SK-MEL-5 (cell line): ENCODE measurements around a stretch of chr17.

GRCh38 chr17:77356355-77357144 lies 75.3 kb downstream of the SEPTIN9 start:
RAMPAGE:
- cytosol, long total RNA, result no peak
- long total RNA, result no peak
- nucleus, long total RNA, result no peak

RAMPAGE:
- cytosol, long total RNA, result no peak
- long total RNA, result no peak
- nucleus, long total RNA, result no peak
Observed at GRCh38 chr17:77372355-77372730, 91.0 kb downstream of the SEPTIN9 start.

DNA sequence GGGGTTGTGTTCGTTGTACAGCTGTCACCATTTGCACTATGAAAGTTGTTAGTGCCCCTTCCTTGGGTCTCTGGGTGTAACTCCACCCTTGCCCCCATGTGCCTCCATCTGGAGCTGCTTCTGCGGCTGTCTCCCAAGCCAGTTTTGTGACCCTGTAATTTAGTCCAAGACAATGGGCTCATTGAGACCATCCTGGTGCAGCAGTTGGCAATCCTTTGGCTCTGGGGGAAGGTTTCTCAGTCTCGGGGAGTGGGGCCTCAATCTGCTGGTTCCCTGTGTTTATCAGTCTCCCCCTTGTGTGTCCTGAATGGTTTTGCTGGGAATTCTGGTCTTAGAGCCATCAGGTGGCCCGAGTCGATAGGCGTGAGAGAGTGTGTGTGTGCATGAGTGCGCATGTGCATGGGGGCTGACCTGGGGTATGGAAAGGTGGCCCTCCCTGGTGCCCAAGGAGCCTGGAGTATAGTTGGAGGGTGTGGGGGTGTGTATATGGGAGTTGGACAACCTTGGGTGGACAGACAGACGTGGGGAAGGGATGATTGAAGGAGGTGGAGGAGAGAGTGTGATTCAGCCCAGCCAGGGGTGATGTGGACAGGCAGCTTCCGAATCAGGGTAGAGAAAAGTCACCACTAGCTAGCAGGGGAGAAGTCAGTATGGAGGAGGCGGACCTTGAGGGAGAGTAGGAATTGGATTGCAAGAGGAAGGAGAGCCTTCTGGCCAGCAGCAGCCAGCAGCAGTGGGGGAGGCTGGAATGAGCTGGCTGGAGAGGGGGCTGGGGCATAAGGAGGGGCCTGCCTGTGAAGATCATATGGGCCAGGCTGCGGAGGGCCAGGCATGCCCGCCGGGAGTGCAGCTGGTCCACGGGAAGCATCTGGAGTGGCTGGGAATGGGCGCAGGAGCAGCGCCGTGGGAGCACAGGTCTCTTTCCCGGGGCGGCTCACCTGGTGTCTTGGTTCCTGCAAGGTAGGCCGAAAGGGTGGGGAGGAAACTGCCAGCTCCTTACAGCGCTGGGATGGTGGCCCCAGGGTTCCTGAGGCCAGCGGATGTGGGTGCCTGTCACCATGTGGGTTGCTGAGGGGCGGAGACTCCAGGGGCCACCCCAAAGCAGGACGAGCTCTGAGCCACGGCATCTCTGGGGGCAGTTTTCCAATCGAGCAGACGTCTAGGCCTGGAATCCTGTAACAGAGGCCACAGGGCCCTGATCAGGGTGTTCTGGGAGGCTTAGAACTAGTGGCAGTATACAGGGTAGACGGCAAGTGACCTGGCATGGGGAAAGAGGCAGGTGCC lies 94.6 kb downstream of the SEPTIN9 start:
RAMPAGE:
- cytosol, long total RNA, result no peak
- long total RNA, result no peak
- nucleus, long total RNA, result no peak

RAMPAGE:
- cytosol, long total RNA, result no peak
- long total RNA, result no peak
- nucleus, long total RNA, result no peak
Observed at GRCh38 chr17:77426068-77426837, 145.0 kb downstream of the SEPTIN9 start.

RAMPAGE:
- cytosol, long total RNA, result no peak
- long total RNA, result no peak
- nucleus, long total RNA, result no peak
Observed at GRCh38 chr17:77427431-77428177, 146.3 kb downstream of the SEPTIN9 start.

GRCh38 chr17:77449600-77450296 lies 168.4 kb downstream of the SEPTIN9 start:
RAMPAGE:
- cytosol, long total RNA, result no peak
- long total RNA, result no peak
- nucleus, long total RNA, result no peak

DNA sequence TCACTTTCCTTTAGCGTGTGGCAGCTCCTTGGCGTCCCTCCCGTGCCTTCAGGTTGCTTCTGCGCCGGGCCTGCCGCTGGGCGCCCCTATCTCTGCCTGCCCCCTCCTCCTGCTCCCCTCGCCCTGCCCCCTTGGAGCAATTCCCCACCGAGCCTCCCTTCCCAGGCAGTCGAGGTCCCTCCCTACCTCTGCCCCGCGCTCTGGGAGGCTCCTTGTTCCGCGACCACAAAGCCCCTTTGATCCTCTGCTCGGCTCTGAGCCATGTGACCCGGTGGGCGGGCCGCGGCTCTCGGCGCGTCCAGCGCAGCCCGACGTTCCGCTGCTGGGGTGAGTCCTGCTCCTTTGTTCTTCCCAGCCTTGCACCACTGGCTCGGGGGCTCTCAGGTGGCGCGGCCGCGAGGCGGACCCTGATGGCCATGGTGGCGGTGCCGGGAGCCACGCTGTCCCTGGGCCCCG lies 169.9 kb downstream of the SEPTIN9 start:
RAMPAGE:
- cytosol, long total RNA, result start-site peak on the plus strand centred at position 277 of the sequence, 69 bp wide, 20,536 and 15,266 reads in 2 replicates
- long total RNA, result start-site peak on the plus strand centred at position 275 of the sequence, 73 bp wide, 13,082 and 12,772 reads in 2 replicates
- nucleus, long total RNA, result start-site peak on the minus strand centred at position 210 of the sequence, 94 bp wide, 22 and 9 reads in 2 replicates; start-site peak on the plus strand centred at position 293 of the sequence, 54 bp wide, 3,841 and 1,087 reads in 2 replicates

DNA sequence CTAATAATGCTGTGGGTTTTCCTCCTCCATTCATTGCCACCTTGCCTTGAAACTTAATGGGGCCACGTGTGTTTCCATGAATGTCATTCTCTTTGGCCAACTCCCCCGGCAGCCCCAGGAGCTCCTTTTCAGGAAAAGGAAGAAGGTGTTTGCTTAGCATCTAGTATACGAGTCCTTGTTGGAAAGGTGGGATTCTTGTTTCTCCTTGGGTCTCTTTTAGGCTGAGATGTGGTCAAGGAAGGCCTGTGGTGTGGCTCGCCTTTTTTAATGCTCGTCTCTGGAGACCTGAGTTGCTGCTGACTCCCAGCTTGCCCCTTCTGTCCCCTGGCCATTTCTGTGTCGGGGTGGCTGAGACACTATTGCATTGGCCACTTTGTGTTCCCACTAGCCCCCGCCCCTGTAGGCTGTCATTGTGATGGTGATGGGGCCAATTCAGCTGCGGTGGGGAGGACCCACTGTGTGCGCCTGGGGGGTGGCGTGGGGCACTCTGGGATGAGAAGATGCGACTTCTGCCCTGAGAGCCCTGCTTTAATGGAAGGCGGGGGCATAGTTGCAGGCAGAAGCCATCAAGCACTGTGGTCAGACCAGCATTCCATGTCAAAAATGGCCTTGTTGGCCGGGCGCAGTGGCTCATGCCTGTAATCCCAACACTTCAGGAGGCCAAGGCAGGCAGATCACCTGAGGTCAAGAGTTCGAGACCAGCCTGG lies 171.6 kb downstream of the SEPTIN9 start:
RAMPAGE:
- cytosol, long total RNA, result no peak
- long total RNA, result no peak
- nucleus, long total RNA, result no peak

RAMPAGE:
- cytosol, long total RNA, result no peak
- long total RNA, result no peak
- nucleus, long total RNA, result no peak
Observed at GRCh38 chr17:77591086-77591697, 309.9 kb downstream of the SEPTIN9 start.

DNA sequence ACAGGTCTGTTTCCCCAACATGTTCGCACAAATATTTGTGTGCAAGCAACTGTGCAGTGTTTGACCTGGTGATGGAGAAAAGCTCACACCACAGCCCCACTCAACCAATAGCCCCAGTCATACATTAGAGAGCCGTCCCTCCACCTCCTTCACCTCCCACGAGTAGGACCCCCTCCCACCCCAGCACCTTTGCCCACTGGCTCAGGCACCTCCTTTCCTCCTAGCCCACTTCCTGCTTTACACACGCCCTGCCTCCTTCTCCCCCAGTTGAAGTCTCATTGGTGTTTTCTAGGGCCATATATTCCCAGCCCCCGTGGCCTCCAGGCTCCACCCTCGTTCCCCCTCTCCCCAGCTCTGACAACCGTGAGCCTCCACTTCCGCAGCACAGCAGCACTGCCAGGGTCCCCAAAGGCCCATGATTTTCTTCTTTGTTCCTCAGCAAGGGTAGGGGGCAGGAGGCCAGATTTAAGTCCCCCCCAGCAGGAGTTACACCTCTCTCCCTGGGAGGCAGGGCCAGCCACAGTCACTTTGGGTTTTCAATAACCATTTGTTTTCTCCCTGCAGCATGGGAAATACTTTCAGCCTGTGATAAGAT lies 336.9 kb downstream of the SEPTIN9 start:
RAMPAGE:
- cytosol, long total RNA, result no peak
- long total RNA, result no peak
- nucleus, long total RNA, result no peak

GRCh38 chr17:77810443-77810912 lies 148.0 kb upstream of the TNRC6C start:
RAMPAGE:
- cytosol, long total RNA, result no peak
- long total RNA, result no peak
- nucleus, long total RNA, result no peak

GRCh38 chr17:77863514-77864307 lies 94.8 kb upstream of the TNRC6C start:
RAMPAGE:
- cytosol, long total RNA, result no peak
- long total RNA, result no peak
- nucleus, long total RNA, result no peak

RAMPAGE:
- cytosol, long total RNA, result no peak
- long total RNA, result no peak
- nucleus, long total RNA, result no peak
Observed at GRCh38 chr17:77864626-77865184, 93.8 kb upstream of the TNRC6C start.

DNA sequence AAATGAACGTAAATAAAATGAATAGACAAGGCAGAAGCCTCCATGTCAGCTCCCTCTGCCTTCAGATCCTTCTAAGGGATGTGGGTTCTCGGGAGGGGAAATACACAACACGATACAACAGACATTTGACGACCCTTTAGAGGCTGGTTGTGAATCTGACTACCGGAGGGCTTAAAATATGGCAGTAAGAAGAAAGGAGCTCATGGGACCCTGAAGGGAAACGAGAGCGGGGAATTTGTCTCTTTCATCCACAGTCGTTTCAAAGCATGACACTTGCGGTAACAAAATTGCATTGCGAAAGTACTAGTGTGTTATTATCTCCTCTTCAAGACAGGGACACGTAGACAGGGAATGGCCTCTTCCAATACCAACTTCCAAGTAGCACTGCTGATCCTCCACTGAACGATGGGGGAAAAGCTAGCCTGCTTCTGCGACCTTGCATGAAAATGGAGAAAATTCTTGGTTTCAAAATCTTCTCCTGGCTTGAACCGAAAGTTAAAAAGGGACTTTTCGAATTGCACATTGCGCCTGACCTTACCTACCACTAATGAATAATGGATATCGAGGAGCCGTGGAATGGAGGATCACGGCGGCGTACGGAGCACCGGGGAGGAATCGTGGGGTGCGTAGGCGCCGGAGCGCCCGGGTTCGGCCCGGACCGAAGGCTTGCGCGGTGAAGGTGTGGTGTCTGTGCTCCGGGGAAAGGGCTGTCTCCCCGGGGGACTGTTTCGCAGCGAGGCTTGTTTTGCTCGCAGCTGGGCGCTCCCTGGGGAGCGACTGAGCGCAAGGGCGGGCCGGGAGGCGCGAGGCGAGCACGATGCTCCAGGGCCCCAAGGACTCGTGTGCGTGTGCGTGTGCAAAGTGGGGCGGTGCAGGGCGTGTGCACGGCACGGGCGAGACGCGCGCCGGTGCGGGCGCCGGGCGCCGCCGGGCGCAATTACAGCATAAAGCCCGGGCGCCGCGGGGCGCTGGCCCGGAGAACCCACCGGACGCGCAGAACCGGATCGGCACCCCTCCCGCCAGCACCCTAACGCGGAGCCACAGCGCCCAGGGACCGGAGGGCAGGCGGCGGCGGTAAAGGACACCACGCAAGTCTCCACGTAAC lies 904 bp upstream of the TNRC6C start:
RAMPAGE:
- cytosol, long total RNA, result no peak
- long total RNA, result no peak
- nucleus, long total RNA, result no peak

DNA sequence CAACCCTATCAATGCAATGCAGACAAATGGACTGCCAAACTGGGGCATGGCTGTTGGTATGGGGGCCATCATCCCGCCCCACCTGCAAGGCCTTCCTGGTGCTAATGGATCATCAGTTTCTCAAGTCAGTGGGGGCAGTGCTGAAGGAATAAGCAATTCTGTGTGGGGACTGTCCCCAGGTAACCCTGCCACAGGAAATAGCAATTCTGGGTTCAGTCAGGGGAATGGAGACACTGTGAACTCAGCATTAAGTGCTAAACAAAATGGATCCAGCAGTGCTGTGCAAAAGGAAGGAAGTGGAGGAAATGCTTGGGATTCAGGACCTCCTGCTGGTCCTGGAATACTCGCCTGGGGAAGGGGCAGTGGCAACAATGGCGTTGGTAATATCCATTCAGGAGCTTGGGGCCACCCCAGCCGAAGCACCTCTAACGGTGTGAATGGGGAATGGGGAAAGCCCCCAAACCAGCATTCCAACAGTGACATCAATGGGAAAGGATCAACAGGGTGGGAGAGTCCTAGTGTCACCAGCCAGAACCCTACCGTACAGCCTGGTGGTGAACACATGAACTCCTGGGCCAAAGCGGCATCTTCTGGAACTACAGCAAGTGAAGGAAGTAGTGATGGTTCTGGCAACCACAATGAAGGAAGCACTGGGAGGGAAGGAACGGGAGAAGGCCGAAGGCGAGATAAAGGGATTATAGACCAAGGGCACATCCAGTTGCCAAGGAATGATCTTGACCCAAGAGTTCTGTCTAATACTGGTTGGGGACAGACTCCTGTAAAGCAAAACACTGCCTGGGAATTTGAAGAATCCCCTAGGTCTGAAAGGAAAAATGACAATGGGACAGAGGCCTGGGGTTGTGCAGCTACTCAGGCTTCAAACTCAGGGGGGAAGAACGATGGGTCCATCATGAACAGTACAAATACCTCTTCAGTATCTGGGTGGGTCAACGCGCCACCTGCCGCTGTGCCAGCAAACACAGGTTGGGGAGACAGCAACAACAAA lies 78.6 kb downstream of the TMC6 start:
RAMPAGE:
- cytosol, long total RNA, result no peak
- long total RNA, result no peak
- nucleus, long total RNA, result no peak

RAMPAGE:
- cytosol, long total RNA, result no peak
- long total RNA, result no peak
- nucleus, long total RNA, result no peak
Observed at GRCh38 chr17:78108019-78108561, 20.5 kb downstream of the TMC6 start.

DNA sequence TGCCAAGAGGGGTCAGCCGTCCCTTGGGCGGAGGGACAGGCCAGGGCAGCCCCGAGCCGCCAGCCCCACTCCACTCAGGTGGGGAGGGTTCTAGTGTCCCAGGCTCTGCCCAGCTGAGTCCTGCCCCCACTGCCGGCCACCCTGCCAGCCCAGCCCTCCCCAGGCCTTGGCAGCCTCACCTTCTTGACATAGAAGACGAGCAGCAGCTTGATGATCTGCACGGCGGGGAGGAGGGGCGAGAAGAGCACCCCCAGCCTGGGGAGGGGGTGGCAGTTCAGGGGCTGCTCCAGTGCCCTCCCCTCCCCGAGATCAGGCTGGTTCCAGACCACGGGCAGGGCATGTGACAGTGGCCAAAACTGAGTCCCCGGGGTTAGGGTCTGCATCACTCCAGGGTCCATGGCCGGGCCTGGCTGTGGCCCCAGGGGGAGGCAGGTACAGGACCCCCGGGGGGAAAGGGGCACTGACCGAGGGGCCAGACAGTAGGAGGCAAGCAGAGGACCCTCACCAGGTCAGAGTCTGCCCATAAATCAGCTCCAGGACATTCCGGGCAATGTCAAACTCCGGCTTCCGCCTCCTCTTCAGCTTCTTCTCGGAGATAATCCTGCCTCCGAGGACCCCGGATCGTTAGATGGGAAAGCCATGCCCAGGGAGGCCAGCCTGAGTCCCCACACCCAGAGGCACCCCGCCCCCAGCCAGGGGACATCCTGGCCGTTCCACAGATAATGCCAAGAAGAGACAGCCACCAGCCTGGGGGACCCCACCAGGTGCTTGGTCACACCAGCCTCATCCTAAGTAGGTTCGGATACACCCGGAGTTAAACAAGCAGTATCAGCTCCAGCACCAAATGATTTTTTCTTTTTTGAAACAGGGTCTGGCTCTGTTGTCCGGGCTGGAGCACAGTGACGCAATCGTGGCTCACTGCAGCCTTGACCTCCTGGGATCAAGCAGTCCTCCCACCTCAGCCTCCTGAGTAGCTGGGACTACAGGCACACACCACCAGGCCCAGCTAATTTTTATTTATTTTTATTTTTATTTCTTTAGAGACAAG lies 9.4 kb downstream of the TMC6 start:
RAMPAGE:
- cytosol, long total RNA, result no peak
- long total RNA, result no peak
- nucleus, long total RNA, result no peak

DNA sequence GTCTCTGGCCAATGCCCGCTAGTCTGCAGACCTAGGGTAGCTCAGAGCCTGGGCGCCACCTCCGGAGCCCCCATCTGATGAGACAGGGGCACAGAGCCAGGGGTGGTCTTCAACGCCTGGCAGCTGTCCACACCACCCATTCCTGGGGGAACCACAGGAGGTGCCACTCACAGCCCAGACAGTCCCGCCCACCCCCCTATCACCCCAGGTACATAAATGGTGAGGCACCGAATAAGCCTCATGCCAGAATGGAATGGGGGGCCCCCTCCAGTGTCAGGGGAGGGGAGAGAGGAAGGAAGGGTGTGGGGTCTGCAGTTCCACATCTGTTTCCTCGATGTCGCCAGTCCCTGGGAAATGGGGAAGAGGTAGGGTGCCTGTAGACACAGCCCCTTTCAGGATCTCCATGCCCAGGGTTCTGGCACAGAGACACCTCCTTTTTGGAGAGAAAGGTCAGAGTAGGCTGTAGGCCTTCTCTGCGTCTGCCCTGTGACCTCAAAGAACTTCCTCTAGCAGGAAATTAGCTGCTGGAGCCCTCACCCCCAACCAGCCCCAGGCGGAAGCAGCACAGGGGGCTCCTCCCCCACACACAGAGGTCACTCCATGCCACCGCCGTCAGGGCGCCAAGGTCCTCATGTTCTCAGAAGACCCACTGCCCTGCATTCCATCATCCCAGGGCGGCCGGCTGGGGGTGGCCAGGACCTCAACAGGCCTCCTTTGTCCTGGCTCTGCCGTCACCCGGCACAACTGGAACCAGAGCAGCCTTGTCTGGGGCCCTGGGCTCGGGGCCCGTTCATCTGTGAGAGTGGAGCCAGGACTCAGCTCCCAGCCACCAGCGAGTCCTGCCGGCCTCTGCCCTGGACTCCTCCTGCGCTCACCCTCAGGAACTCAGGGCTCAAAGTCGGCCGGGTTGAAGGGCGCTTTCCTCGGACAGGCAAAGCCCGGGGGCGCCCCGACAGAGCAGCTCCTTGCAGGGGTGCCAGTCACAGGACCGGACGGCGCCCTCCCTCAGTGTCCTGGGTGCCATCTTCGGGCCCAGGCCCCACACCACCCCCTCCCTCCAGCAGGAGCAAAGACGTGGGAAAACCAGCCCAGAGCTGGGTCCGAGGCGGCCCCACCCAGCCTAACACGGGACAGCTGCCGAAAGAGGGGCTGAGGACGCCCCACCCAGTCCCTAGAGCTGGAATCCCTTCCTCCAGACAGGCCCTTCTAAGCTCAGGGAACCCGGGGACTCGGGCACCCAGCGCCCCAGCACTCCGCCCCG lies 1.3 kb downstream of the TMC6 start:
RAMPAGE:
- cytosol, long total RNA, result no peak
- long total RNA, result no peak
- nucleus, long total RNA, result start-site peak on the plus strand centred at position 794 of the sequence, 37 bp wide, 9 and 12 reads in 2 replicates

DNA sequence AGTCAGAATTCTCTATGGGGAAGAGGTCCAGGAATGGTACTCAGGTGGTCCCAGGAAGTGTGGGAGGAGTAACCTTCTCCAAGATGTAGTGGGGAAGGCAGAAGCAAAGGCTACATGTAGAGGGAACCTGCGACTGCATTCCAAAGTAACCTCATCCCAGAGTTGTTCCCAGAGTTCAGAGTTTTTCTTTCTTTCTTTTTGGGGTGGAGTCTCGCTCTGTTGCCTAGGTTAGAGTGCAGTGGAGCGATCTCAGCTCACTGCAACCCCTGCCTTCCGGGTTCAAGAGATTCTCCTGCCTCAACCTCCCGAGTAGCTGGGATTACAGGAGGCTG lies 1.5 kb downstream of the TK1 start:
RAMPAGE:
- cytosol, long total RNA, result no peak
- long total RNA, result no peak
- nucleus, long total RNA, result no peak

DNA sequence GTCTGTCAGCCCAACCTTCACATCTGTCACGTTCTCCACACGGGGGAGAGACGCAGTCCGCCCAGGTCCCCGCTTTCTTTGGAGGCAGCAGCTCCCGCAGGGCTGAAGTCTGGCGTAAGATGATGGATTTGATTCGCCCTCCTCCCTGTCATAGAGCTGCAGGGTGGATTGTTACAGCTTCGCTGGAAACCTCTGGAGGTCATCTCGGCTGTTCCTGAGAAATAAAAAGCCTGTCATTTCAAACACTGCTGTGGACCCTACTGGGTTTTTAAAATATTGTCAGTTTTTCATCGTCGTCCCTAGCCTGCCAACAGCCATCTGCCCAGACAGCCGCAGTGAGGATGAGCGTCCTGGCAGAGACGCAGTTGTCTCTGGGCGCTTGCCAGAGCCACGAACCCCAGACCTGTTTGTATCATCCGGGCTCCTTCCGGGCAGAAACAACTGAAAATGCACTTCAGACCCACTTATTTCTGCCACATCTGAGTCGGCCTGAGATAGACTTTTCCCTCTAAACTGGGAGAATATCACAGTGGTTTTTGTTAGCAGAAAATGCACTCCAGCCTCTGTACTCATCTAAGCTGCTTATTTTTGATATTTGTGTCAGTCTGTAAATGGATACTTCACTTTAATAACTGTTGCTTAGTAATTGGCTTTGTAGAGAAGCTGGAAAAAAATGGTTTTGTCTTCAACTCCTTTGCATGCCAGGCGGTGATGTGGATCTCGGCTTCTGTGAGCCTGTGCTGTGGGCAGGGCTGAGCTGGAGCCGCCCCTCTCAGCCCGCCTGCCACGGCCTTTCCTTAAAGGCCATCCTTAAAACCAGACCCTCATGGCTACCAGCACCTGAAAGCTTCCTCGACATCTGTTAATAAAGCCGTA lies 6.7 kb upstream of the TMEM235 start:
RAMPAGE:
- cytosol, long total RNA, result no peak
- long total RNA, result no peak
- nucleus, long total RNA, result no peak